Glomerular endothelial cell (primary cell): ENCODE results near the gene SLAIN1.

GRCh38 chr13:77184818-77185668 is 141.9 kb downstream of the MYCBP2 start:
- RAMPAGE, long total RNA = no peak

- RAMPAGE, long total RNA = no peak
These were observed 69.2 kb downstream of the MYCBP2 start for GRCh38 chr13:77257645-77258192.

DNA sequence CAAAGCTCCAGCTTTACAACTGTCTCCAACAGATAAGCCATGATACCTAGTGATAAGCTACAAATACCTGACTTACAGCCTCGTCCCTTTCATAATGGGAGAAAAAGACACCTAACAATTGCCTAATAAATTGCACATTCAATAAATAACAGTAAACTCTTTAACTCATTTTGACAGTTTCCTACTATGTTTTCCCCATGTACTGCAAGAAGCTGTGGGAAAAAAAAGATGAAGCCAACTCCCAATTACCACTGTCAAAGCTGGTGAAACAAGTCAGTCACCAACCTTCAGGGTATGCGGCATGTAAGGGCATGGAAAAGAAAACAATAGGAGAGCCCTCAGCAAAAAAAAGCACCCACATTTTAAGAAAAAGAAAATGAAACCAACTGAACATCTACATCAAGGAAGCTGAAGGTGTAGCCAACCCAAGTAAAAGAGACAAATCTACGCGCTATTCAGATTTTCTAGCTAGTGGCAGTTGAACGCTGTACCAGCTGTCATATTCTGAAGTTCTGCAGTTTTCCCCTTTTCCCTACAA is 1.7 kb downstream of the MYCBP2 start:
- RAMPAGE, long total RNA = no peak

GRCh38 chr13:77697025-77697776 is at the start of gene SLAIN1:
SLAIN1 (plus strand) TSS chr13:77697687.
- RAMPAGE, long total RNA = no peak

DNA sequence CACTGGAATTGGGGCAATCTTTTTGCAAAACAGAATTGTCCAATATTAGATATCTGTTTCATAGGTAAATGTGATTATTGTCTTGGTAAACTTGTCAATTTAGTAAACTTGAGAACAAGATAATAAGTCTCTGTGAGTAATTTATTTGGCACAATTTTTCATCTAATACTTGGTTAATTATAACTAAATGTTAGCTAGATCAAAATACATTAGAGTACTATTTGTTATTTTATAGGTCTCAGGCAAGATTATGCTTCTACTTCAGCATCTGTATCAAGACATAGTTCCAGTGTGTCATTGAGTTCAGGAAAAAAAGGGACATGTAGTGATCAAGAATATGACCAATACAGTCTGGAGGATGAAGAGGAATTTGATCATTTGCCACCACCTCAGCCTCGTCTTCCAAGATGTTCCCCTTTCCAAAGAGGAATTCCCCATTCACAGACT is 48.8 kb downstream of the SLAIN1 start:
- RAMPAGE, long total RNA = no peak

- RAMPAGE, long total RNA = no peak
These were observed 22.1 kb downstream of the EDNRB start for GRCh38 chr13:77896479-77897018.

- RAMPAGE, long total RNA = no peak
These were observed 21.7 kb downstream of the EDNRB start for GRCh38 chr13:77897019-77897261.

GRCh38 chr13:77915631-77916195 is 2.9 kb downstream of the EDNRB start:
- RAMPAGE, long total RNA = no peak

GRCh38 chr13:78066242-78066821 is 147.7 kb upstream of the EDNRB start:
- RAMPAGE, long total RNA = no peak

GRCh38 chr13:79308792-79309254 is 97.2 kb downstream of the RBM26 start:
- RAMPAGE, long total RNA = no peak

GRCh38 chr13:79361176-79361832 is 44.8 kb downstream of the RBM26 start:
- RAMPAGE, long total RNA = no peak

DNA sequence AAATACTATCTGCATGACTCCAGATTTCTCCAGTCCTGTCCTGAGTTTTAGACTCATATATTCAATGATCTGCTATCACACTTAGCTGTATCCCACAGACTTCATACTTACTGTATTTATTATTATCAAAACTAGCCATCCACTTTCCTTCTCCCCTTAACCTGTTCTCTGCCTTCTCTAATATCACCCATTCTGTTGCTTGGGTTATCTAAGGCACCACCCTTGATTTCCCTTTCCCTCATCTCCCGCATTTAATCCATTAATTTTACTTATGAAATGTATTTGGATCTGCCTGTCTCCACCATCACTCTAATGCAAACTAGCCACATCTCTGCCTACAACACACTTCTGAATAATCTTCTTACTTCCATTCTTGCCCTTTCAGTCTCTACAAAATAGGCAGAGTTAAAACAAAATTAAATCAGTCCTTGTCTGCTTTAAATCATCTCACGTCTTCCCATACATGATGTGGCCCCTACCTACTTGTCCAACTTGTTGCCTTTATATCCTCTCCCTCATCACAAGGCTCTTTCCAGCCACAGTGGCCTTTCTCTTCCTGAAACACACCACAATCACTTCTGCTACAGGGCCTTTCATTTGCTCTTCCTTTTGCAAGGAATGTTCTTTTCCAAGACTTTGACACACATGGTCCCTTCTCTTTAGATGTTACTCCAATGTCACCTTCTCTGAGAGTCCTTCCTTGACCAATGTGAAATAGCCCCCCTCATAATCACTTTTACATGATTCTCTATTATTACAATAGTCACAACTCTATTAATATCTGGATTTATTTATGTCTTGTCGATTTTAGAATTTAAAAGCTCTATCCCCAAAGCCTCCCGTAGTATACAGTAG is 1.8 kb downstream of the RBM26 start:
- RAMPAGE, long total RNA = no peak

DNA sequence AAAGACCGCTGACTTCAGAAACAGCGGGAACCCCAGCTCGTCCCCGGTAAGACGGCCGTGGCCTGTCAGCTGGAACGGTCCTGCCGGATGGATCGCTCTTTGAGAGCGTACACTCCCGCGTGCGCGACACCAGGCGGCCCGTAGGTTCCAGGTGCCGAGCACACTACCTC is 262 bp upstream of the RBM26 start:
- RAMPAGE, long total RNA = no peak

- RAMPAGE, long total RNA = no peak
These were observed 183.0 kb downstream of the NDFIP2 start for GRCh38 chr13:79663937-79664329.

- RAMPAGE, long total RNA = no peak
These were observed 342.5 kb downstream of the SPRY2 start for GRCh38 chr13:79998459-79998820.

DNA sequence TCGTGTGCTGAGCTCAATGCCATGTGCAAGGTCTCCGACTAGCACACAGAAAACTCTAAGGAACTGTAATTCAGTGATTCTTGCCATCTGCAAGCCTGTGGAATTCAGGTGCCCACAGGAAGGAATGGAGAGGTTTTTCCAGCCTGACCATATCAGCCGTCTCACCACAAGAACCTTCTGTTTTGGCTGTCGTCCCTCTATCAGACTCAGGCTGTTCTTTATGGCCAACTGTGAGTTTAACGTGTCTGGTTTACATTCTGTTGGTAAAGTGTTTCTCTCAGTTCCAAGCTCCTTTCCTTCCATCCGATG is 293.5 kb downstream of the SPRY2 start:
- RAMPAGE, long total RNA = no peak

DNA sequence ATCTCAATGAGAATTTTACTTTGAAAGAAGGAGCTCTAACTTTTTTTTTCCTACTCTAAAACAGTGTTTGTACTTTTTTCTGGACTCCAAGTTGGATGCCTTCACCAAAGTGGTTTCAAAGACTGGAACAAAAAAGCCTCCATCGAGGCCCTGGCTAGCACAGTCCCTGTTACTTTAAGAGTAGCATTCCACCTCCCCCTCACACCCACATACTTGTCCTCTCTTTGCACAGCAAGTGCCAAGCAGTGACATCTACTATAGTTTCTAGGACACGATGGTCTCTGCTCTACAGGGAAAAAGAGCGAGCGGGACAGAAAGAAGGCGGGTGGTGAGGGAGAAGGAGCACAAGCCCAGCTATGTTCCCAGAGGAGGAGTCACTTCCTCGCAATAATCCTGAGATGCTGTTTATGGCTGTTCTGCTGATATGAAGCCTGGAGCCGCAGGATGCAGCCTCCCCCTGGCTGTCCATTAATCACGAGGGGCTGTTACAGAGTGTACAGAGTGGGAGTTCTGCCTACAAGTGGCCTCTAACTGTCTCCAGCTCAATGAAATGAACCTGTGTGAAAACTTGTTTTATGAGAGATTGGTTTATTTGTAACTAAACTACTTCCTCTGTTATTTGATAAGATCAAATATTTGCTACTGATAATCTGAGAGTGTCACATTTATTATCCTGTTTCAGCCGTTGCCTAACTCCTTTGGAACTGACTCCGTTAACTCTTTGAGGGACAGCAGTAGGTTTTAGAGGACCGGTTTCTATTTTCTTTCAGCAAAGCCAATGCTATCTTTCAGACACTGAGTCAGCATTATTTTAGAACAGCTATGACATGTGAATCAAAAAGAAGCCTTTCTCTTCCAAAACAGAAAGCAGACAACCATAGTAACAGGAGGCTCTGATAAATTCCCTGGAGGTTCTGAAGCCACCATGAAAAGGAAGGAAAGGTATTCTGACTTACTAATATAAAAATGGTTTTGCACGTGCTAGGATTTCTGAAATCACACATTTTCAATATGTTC is 208.0 kb downstream of the SPRY2 start:
- RAMPAGE, long total RNA = no peak

DNA sequence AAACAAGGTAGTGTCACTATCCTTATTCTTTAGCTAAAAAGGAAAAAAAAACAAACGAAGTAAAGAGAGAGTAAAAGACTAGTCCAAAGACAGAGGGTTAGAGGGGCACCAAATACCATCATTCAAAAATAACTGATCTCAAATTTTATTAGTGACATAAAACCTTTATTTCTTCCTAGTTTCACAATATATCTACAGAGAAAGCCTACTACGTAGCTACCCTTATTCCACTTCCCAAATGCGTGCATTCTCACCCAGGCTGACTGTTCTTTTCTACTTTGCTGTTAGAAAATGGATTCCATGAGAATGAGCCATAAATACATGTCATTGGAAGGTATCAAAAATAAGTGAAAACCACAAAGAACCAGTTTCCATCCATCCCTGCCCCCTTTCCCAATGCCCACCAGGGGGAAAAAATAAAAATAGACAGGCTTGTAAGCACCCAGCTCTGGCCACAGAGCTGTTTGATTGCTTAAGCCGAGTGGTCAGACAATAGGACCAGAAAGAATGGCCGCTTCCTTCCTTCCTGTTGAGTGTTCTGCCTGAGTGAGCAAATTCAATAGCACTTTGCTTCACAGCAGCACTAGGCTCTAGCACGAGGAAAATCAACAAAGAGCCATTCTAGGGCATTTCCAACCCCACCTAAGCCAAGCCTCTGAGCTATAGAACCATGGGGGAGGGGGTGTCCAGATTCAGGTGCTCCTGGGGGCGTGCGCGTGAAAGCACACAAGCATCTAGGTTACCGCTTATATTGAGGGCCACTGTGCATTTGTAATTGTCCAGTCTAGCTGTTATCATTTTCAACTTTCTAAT is 64.6 kb downstream of the SPRY2 start:
- RAMPAGE, long total RNA = no peak

DNA sequence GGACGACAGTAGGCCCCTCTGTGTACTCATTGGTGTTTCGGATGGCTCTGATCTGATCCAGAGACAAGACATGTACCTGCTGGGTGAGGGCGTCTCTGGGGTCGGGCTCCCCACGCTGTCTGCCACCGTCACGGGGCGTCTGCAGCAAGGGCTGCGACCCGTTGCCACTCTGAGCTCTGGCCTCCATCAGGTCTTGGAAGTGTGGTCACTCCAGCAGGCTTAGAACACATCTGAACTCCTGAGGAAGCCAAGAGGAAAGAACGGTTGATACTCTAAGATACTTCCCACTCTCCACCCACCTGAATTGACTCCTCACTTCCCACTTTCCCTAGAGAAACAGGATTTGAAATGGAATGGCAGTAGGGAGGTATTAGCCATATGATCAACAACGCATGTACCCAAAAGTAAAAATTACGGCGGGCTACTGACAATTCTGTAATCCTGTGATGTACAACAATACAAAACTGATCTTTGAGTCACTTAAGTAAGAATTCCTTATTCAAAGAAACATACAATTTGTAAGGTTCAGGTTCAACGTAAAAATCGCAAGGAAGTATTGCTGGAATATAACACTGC is 3.3 kb downstream of the SPRY2 start:
- RAMPAGE, long total RNA = no peak

GRCh38 chr13:80444188-80444670 is 103.3 kb upstream of the SPRY2 start:
- RAMPAGE, long total RNA = no peak